ENCODE results near the gene ALDOC.

DNA sequence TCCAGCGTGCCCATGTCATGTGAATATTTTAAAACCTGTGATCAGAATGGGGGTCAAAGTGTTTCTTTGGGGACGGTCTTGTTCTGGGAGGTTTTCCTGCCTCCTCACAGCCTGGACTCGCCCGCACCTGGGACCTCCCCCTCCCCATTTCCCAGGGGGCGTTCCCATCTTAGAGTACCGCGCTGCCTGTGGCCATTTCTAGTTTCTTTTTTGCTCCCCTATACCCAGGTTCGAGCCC is 1.5 kb downstream of the KCNJ12 start:
- PRO-cap, result no peak

DNA sequence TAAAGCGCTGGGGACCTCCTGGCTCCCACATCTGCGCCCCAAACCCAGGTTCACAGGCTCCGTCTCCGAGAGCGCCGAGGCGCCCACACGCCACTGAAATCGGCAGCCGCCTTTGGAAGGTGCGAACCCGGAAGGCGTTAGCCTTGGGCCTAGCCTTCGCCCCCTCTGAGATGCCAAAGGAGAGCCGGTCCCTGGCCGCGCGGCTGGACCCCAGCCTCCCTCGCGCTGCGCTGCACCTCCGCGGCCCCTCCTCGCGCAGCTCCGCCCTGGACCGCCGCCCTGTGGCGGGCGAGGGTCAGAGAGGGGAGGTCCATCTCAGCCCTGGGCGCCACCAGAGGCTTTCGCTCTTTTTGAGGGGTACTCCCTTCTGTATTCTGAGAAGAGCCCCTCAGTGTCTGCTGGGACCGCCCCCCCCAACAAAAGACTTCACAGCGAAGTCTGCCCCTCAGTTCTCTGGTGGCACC is 1.8 kb downstream of the KCNJ12 start:
- PRO-cap, result no peak

GRCh38 chr17:21550898-21551998 is 141.1 kb upstream of the KCNJ18 start:
- PRO-cap, result unidirectional peak, minus-strand start at chr17:21551646; unidirectional peak, minus-strand start at chr17:21551678

GRCh38 chr17:21574057-21574700 is 118.1 kb upstream of the KCNJ18 start:
- PRO-cap, result no peak

- PRO-cap, result no peak
Measured at GRCh38 chr17:22216668-22216954, 524.3 kb downstream of the KCNJ18 start.

DNA sequence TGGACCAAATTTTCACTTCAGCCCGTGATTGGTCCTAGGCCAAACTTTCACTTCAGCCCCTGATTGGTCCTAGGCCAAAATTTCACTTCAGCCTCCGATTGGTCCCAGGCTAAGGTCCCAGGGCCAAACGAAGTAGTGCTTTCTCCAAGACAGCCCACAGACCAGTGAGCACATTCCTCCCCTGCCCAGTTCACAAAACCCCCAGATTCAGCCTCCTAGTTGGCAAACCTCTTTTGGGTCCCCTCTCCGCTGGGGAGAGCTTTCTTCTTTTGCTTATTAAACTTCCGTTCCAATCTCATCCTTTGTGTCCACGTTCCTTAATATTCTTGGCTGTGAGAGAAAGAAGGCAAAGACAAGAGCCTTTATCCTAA is 631.0 kb downstream of the KCNJ18 start:
- PRO-cap, result no peak

- PRO-cap, result no peak
Measured at GRCh38 chr17:27284874-27285118, 9.1 kb upstream of the WSB1 start.

DNA sequence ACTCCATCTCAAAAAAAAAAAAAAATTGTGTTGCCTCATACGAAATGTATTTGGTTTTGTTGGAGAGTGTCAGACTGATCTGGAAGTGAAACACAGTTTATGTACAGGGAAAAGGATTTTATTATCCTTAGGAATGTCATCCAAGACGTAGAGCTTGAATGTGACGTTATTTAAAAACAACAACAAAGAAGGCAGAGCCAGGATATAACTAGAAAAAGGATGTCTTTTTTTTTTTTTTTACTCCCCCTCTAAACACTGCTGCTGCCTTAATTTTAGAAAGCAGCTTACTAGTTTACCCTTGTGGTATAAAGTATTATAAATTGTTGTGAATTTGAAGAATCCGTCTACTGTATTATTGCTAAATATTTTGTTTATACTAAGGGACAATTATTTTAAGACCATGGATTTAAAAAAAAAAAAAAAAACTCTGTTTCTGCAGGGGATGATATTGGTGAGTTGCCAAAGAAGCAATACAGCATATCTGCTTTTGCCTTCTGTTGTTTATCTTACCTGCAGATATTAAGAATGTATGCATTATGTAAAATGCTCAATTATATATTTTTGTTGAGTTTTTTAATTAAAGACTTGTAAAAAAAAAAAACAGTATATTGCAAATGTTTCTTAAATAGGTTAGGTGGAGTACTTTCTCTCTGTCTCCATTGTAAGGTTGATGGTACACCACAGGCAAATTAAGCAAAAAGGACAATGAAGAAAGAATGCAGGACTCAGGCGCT is 19.3 kb downstream of the WSB1 start:
- PRO-cap, result no peak

DNA sequence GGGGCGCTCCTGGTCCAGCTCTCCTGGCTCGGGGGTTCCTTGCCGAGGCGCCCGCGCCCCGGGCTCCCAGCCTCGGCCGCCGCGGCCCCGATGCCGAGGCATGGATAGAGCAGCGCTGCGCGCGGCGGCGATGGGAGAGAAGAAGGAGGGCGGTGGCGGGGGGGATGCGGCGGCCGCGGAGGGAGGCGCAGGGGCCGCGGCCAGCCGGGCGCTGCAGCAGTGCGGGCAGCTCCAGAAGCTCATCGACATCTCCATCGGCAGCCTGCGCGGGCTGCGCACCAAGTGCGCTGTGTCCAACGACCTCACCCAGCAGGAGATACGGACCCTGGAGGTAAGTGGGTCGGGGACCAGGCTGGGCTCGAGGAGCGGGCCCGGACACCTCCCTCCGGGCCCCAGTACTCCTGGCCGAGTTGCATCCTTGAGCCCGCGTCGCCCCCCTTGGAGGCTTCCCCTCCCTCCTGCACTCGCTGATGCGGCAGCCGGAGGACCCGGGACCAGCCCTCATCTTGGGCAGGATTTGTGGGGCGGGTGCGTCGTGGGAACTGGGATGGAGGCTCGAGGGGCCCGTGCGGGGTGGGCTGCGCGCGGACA is 391 bp downstream of the KSR1 start:
- PRO-cap, result no peak

GRCh38 chr17:27458194-27458971 is 2.1 kb downstream of the KSR1 start:
- PRO-cap, result no peak

GRCh38 chr17:27529002-27529765 is 72.9 kb downstream of the KSR1 start:
- PRO-cap, result no peak

DNA sequence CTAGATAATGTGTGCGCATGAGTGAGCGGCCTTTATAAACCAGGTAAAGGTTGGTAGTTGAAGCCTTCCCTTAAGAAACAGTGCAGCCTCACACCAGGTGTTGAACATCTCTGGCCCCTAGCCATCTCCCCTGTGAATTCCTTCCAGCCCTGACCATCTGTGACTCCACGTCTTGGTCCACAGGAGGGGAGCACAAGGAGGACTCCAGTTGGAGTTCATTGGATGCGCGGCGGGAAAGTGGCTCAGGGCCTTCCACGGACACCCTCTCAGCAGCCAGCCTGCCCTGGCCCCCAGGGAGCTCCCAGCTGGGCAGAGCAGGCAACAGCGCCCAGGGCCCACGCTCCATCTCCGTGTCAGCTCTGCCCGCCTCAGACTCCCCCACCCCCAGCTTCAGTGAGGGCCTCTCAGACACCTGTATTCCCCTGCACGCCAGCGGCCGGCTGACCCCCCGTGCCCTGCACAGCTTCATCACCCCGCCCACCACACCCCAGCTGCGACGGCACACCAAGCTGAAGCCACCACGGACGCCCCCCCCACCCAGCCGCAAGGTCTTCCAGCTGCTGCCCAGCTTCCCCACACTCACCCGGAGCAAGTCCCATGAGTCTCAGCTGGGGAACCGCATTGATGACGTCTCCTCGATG is 48.4 kb upstream of the LGALS9 start:
- PRO-cap, result no peak

DNA sequence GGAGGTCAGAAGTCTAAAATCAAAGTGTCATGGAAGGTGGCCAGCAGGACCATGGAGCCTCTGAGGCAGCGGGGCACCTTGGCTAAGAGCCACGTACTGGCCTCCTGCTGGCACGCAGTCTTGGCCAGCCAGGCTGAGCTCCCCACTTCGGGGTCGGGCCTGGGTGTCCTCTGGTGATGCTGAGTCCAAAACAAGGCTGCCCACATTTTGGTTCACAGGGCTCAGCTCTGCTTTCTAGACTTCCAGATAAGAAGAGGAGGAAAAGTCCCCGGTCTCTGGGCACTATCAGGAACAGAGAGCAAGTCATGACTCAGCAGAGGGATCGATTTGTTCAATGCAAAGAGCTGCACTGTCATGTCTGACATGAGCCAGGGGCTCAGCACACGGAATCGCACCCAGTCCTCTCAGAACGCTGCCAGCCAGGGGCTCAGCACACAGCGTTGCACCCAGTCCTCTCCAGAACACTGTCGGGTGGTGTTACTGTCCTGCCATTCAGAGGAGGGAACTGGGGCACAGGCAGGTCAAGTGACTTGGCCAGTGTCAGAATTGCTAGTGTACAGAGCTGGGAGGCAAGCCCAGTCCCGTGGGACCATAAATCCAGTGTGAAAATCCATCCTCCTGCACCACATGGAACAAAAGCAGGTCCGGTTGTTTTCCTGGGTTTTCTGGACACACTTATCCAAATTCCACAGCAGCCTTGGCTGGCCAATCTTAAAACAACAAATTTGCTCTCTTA is 2.5 kb downstream of the LGALS9 start:
- PRO-cap, result no peak

GRCh38 chr17:27862018-27862400 is 31.2 kb downstream of the LYRM9 start:
- PRO-cap, result no peak

GRCh38 chr17:28177137-28178197 is 135.0 kb downstream of the NLK start:
- PRO-cap, result no peak

GRCh38 chr17:28190942-28191312 is 128.1 kb upstream of the TMEM97 start:
- PRO-cap, result no peak

GRCh38 chr17:28335906-28337033 is 709 bp downstream of the TNFAIP1 start:
- PRO-cap, result bidirectional peak, plus-strand start at chr17:28336485, minus-strand start at chr17:28336180

DNA sequence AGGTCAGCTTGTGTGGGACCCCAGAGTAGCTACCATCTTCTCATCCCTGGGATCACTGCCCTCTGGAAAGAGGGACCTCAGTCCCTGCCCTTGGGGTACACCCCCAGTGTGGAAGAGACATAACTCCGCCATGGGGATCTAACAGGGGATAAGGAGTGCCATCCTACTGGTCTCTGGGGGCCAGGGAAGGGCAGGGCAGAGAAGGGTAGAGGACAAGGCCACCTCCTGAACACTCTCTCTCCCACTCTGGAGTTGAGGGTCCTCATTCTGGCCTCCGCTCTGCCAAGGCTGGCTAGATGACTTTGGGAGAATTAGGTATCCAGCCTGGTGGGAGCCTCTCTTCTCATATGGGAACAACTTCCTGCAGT is 3.7 kb downstream of the UNC119 start:
- PRO-cap, result no peak

GRCh38 chr17:28572102-28572659 is 857 bp upstream of the PIGS start:
- PRO-cap, result no peak

- PRO-cap, result unidirectional peak, minus-strand start at chr17:28576895
Measured at GRCh38 chr17:28576786-28577508, at the start of gene ALDOC. Gene ALDOC, minus strand, starts transcription at chr17:28576895.

Measured in mesenteric fat pad (tissue), 1 donor.